ENCODE measurements around a stretch of chr17.

GRCh38 chr17:20938146-20938717, 104.6 kb downstream of the USP22 start:
- RRBS = no CpG with 5 or more reads among the region's 21 CpGs

- RRBS = no CpG with 5 or more reads among the region's 4 CpGs
Measured at GRCh38 chr17:21124080-21124648, 2.6 kb upstream of the DHRS7B start.

DNA sequence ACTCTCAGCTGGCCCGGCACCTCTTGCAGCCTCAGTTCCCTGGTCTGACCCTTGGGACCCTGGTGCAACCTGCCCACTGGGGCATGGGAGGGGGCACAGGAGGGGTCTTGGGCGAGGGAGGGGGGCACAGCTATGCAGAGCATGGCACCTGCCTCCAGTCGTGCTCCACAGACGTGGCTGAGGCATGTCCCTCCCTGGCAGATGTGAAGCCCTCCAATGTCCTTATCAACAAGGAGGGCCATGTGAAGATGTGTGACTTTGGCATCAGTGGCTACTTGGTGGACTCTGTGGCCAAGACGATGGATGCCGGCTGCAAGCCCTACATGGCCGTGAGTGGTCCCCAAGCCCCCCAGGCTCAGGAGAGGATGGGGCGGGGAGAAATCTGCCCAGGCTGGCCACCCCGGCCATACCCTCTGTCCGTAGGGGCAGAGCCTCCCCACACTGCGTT, 19.7 kb downstream of the MAP2K3 start:
- RRBS = 86% methylated on average over 5 of the region's 11 CpGs

DNA sequence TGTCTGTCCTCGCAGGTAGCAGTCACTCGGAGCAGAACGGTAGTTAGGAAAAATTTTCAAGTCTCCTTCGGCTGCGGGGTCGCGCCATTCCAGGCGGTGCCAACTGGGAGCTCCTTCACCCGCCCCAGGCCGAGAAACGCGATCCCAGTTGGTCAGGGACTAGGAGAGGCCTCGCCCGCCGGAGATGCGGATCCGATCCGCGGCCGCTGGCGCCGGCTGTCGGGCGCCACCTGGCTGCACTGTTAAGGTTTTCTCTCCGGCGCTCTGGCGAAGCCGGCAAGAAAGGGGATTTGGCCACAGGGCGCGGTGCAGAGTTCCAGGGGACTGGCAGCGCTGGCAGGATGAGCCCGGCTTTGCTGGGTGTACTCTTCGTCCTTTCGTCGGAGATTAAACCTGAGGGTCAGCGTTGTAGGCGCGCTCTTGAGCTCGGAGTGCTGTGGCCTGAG, 135.4 kb downstream of the KCNJ12 start:
- RRBS = no CpG with 5 or more reads among the region's 39 CpGs

- RRBS = no CpG with 5 or more reads among the region's 15 CpGs
Measured at GRCh38 chr17:21524008-21524791, 148.0 kb downstream of the KCNJ12 start.

DNA sequence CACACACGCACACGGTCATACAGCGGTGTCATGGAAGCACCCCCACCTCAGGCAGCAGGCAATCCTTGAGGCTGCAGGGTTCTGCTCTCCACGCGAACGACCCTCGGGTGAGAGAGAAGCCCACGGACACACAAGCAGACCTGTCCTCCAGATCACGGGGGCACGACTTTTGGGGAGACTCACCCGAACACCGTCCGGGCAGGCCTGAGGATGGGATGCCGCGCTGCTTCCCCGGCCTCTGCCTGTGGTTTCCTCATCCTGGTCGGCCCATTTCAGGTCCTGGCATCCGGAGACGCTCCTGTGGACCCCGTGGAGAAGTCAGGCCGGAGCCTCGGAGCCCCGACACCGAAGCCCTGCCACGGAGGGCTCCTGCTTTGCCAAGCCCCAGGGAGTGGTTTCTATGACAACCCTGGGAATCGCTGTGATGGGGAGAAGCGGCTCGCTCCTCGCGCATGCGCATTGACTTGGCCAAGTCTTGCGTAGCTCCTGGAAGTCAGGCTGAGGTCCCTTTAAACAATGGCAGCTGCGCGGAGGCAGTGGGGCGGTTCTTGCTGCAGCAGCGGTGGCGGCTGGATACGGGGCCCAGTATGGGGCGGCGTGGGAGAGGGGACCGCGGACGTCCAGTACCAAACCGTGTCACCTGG, 118.1 kb upstream of the KCNJ18 start:
- RRBS = no CpG with 5 or more reads among the region's 44 CpGs

GRCh38 chr17:21699700-21700214, 7.4 kb downstream of the KCNJ18 start:
- RRBS = no CpG with 5 or more reads among the region's 13 CpGs

DNA sequence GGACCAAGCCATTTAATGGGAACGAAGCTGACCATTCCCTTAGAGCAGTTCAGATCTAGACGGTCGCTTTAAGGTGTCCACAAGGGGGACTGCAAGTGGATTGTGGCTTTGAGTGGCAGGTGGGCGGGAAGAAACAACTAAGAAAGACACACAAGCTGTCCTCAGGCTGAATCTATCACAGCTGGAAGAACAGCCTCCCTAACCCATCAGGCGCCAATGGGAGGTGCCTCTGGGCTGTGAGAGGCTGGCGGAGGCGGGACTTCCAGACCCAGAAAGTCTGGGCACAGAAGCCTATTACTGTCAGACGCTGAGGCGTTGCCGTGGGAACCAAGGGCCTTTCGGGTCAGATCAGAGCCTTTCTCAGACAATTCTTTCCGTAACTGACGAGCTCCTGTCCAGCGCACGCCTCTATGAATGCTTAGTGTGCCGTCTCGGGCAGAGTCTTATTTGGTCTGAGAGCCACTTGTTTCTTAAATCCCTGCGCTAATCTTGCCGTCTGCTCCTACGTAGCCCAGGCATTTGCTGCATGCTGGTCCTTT, 618.4 kb downstream of the KCNJ18 start:
- RRBS = no CpG with 5 or more reads among the region's 20 CpGs

GRCh38 chr17:27256170-27256469, 37.8 kb upstream of the WSB1 start:
- RRBS = no CpG with 5 or more reads among the region's 3 CpGs

DNA sequence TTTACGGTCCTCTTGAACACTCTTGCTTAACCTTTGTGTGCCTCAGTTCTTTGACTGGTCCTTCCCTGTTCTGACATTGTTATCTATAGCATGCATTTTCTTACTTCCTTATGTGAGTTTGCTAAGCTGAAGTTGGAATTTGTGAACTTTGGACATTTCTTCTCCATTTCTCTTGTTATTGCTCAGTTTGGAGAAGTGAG, 29.6 kb upstream of the WSB1 start:
- RRBS = no CpG with 5 or more reads among the region's 1 CpG

- RRBS = no CpG with 5 or more reads among the region's 18 CpGs
Measured at GRCh38 chr17:27276565-27277341, 17.2 kb upstream of the WSB1 start.

DNA sequence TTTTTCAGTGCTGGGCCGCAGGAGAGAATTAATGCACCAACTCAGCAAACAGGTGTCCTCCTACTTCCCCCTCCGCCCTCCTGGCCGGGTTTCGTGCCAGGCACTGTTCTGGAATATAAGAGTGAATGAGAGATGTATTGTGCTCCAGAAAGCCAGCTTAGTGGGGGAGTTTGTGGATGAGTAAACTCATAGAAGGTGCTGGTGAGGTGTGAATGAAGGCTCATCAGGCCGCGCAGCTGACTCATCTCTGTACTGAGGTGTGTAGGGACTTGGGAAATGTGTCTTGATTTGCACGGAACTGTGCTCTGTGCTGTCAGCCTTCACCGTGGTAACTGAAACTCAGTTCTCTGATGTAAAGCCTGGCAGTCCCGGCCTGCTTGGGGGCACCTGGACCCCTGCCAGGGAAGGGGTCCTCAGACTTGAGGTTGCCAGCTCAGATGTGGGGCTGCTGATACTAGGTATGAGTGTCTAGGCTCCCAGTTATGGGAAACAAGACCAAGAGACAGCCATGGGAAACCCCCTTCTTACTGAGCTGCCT, 15.4 kb downstream of the KSR1 start:
- RRBS = no CpG with 5 or more reads among the region's 9 CpGs

DNA sequence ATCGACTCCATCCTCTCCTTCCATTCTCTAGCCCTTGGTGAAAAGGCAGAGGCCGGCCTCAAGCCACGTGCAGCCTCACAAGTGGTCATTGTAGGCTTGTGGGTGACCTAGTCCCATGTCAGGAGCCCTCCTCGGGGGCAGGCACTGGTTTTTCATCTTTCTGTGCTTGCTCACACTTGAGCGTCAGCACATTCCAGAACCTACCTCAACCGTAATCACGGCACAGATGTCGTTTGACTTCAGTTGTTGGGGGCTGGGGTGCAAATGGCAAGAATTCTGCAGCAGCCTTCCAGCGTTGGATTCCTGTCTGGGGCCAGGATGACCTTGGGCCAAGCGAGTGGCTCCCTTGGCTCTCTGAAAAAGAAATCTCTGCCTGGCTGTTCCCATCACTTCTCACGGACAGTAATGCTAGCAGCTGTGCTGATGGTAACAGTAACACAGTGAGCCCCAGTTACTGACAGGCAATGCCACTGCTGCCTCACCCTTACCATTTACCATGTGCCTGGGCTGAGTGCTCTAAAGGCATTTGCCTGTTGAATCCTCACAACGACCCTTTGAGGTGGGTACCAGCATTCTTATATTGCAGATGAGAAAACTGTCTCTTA, 46.4 kb downstream of the KSR1 start:
- RRBS = no CpG with 5 or more reads among the region's 12 CpGs

- RRBS = no CpG with 5 or more reads among the region's 5 CpGs
Measured at GRCh38 chr17:27506770-27507121, 50.5 kb downstream of the KSR1 start.

DNA sequence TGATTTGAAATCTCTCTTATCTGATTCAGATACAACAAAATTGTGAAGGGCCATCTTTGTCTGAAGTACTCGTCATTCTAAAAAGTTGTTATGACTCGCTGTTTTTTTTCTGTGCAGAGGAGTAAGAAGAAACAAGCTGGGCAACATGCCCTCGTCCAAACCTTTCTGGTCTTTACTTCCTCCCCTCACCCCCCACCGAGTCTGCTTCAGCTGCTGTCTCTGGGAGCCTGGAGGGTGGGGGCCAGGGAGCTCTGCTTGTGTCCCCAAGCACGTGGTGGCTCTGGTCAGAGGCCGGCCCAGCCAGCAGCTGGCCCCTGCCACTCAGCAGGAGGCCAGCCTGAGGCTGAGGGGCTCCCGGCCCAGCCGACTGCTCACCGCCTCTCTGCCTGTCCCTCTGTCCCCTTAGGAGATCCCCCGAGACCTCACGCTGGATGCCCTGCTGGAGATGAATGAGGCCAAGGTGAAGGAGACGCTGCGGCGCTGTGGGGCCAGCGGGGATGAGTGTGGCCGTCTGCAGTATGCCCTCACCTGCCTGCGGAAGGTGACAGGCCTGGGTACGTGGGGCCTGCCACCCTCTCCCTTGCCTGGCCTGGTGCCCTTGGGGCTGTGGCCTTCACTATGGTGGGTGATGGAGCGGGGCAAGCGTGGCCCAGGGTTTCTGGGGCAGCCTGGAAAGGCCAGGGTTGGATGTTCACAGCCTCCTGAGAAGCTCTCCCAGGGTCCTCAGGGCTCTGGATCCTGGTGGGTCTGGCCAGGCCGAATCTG, 53.7 kb upstream of the LGALS9 start:
- RRBS = 9% methylated on average over 2 of the region's 21 CpGs

GRCh38 chr17:27647850-27648123, 16.8 kb downstream of the LGALS9 start:
- RRBS = no CpG with 5 or more reads among the region's 8 CpGs

DNA sequence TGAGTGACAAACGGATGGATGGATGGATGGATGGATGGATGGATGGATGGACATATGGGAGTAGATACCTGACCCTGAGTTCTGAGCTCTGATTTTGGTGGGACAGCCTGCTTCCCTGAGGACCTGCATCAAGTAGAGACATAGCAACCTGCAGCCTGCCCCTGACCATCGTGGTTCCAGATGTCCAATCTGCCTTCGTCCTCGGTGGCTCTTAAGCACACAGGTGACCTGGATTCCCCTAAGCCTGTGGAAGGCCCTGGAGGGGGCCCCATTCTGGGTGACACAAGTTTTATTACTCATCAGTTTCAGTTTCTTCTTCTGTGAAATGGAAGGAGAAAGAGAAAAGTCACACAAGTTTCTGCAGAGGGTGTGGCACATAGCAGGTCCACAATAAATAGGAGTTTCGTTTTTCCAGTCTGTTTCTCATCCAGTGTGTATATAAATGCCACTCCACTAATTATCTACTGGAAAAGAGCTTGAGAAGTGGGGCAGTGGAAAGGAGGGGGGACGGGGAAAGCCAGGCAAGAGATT, 9.9 kb upstream of the NOS2 start:
- RRBS = no CpG with 5 or more reads among the region's 6 CpGs

GRCh38 chr17:27812156-27812541, 11.8 kb upstream of the NOS2 start:
- RRBS = no CpG with 5 or more reads among the region's 8 CpGs

DNA sequence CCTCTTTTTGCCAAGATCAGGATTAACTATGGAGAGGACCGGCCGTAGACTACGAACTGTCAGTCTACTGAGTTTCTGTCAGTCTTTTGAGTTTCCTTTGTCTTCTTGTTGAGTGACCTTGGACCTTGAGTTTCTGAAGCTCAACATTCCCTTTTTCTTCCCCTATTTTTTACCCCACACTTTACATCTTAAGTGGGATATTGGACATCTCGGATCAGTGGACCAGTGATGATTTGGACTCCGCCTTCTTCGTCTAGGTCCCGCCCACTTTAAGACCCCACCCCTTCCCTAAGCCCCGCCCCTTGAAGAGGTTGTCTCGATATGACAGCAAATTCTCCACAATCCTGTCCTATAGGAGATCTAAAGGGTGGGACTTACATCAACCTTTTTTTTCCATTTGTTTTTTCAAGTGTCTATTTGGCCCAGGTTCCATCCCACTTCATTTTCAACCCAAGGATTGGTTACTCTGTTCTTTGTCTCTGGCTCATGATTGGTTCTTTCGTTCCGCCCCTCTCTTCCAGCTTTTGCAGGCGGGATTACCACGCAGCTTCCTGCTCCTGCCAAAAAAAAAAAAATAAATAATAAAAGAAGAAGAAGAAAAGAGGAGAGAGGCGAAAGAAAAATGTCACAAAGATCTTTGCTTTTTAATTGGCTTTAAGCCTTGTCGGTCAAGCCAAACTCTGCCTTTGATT, 1.5 kb upstream of the NLK start:
- RRBS = no CpG with 5 or more reads among the region's 15 CpGs

- RRBS = no CpG with 5 or more reads among the region's 6 CpGs
Measured at GRCh38 chr17:28044231-28045031, 2.0 kb downstream of the NLK start.